SK-N-SH (cell line): ENCODE data around the gene ADM.

GRCh38 chr11:8689800-8691069 is 7.6 kb downstream of the RPL27A start:
- RRBS, result no CpG with 5 or more reads among the region's 11 CpGs
CAGE:
- cytosol, long polyA plus RNA, result no peak
- long polyA plus RNA, result no peak
- nucleus, long polyA plus RNA, result no peak

GRCh38 chr11:8692424-8693072 is 10.0 kb downstream of the RPL27A start:
- RRBS, result no CpG with 5 or more reads among the region's 6 CpGs
CAGE:
- cytosol, long polyA plus RNA, result no peak
- long polyA plus RNA, result no peak
- nucleus, long polyA plus RNA, result no peak

DNA sequence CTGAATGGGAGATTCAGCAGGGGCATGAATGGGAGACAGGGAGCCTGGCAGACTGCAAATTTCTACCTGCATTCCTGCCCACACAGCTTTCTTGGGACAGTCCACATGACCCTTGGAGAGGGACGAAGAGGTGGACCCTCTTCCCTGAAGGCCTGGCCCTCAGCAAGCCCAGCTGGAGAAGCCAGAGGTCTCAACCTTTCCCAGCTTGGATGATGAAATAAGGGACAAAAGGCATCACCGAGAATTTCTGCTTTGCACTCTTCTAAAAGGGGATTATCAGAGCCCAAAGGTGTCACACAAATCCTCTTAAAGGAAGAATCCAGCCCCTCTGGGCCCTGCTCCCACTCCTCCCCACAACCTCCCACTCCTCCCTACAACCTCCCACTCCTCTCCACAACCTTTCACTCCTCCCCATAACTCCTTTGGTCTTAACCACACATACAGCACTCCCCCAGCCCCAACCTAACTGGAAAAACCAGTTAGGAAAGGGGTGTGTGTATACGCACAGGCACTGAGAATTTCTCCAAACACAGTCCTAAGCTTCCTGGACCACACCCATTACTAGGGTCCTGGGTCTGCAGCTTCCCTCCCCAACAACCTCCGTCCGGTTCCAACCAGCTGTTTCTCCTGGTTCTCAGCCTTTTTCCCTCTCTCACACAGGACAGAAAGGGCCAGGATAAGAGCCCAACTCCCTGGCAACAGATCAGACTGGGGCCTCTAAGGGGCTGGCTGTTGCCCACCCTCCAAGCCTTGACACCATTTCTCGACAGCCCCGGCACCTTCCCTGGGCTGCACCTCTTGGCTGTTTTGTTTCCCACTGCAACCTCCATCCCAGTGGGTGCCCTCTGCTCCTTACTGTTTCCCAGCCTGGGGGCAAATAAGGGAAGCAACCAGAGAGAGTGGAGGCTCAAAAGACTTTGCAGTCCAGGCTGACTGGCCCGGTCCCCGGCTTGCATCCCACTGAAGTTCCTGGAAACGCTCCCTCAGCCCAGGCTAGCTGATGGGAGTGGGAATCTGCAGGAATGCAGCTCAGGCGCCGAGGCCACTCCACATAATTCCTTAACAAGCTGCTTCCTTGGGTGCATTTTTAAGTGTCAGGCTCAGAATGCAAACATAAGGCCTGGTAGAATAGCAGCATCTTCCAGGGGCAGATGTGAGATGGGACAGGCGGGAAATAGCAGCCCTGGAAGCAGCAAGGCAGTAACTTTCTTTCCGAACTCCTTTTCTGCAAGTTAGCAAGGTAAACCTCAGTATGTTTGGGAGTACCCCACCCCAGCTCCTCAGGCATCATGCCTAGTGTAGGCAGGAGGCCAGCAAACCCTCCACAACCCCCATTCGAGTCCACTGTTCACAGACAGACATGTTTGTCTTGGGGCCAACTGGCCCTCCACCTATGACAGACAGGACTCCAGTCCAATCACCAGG is 38.8 kb downstream of the RPL27A start:
- RRBS, result no CpG with 5 or more reads among the region's 15 CpGs
CAGE:
- cytosol, long polyA plus RNA, result no peak
- long polyA plus RNA, result no peak
- nucleus, long polyA plus RNA, result no peak

DNA sequence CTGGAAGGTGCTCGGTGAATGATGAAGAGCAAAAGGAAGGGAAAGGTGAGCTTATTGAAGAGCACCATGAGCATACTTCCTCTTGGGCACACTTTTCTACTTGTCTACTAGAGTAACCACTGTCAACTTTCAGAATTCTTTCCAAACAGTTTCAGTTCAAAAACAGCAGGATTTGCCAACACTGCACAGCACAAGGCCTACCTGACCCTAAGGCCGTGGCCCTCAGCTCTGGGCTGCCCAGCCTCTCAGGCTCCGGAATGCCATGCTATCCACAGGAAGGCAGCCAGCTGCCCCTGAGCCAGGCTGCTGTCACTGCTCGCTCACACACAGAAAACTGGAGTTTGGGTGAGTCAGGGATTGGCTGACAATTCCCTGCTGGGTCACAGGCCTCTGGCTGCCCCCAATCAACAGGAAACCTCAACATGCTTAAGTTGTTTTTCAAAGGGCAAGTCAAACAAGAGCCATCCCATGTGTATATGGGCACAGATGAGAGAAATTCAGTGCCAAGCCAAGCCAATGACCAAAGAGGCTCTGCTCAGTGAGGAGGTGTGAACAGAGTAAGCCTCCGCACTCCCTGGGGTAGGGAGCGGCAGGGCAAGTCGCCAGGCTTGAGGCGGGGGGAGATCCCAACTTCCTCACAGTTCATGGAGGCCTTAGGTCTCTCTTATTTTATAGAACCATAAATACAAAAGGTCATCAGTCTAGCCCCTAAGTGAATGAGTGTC is 50.2 kb downstream of the RPL27A start:
- RRBS, result no CpG with 5 or more reads among the region's 8 CpGs
CAGE:
- cytosol, long polyA plus RNA, result no peak
- long polyA plus RNA, result no peak
- nucleus, long polyA plus RNA, result no peak

DNA sequence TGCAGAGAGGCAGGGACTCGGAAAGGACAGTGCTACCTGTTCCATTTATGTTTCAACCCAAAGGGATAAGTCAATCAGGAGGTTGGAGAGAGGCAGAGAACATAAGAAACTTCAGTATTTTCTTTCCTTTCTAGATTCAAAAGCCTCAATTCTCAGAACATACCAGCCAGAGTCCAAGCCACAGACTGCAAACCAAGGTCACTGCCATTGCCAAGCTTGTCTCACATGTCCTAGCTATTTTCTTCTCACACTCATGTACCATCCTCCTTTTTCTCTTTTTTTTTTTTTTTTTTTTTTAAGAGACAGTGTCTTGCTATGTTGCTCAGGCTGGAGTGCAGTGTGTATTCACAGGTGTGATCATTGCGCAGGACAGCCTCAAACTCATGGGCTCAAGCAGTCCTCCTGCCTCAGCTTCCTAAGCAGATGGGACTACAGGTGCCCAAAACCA is 11.2 kb downstream of the DENND2B start:
- RRBS, result no CpG with 5 or more reads among the region's 2 CpGs
CAGE:
- cytosol, long polyA plus RNA, result no peak
- long polyA plus RNA, result no peak
- nucleus, long polyA plus RNA, result no peak

GRCh38 chr11:8833396-8834074 is 23.1 kb upstream of the DENND2B start:
- RRBS, result no CpG with 5 or more reads among the region's 4 CpGs
CAGE:
- cytosol, long polyA plus RNA, result no peak
- long polyA plus RNA, result no peak
- nucleus, long polyA plus RNA, result no peak

GRCh38 chr11:9185668-9186276 is 79.4 kb downstream of the DENND5A start:
- RRBS, result no CpG with 5 or more reads among the region's 6 CpGs
CAGE:
- cytosol, long polyA plus RNA, result no peak
- long polyA plus RNA, result no peak
- nucleus, long polyA plus RNA, result no peak

GRCh38 chr11:9219112-9219675 is 46.0 kb downstream of the DENND5A start:
- RRBS, result no CpG with 5 or more reads among the region's 5 CpGs
CAGE:
- cytosol, long polyA plus RNA, result no peak
- long polyA plus RNA, result no peak
- nucleus, long polyA plus RNA, result no peak

DNA sequence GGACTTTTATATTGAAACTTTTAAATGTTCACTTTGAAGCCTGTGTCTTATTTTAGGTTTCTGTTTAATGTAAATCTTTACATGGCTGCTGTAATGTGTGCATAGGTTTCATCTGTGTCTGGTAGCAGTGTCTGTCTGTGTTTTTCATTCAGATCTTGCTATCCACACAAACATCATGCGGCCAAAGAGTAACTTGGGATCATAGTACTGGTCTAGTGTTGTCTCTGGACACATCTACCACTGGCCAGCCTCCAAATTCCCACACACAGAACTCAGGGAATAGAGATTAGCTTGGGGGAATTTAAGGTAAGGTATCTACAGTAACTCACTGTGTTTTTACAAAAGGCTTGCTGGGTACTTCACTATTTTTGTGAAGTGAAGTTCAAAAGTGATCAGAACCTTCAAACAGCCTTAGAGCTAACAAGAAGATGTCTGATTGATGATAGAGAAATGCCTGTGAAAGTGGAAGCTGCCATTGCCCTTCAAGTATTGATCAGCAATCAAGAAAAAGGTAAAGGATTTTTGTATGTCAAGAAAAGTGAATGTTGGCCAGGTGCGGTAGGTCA is 32.0 kb upstream of the ZNF143 start:
- RRBS, result no CpG with 5 or more reads among the region's 2 CpGs
CAGE:
- cytosol, long polyA plus RNA, result no peak
- long polyA plus RNA, result no peak
- nucleus, long polyA plus RNA, result no peak

DNA sequence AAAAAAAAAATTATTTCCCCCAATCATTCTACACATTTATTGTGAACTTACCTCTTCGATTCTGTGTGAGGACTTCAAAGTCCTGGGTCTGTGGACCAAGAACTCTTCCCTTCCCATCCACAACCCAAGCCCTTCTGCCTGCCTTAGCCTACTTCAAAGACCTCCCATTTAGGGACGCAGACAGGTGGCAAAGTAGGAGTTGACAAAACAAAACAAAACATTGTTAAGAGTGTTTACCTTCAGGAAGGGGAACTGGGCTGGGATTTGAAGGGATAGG is 3.7 kb upstream of the WEE1 start:
- RRBS, result no CpG with 5 or more reads among the region's 2 CpGs
CAGE:
- cytosol, long polyA plus RNA, result no peak
- long polyA plus RNA, result no peak
- nucleus, long polyA plus RNA, result no peak

- RRBS, result no CpG with 5 or more reads among the region's 3 CpGs
CAGE:
- cytosol, long polyA plus RNA, result no peak
- long polyA plus RNA, result no peak
- nucleus, long polyA plus RNA, result no peak
These were observed 25.8 kb downstream of the SWAP70 start for GRCh38 chr11:9689643-9690017.

GRCh38 chr11:9703168-9703903 is 39.5 kb downstream of the SWAP70 start:
- RRBS, result no CpG with 5 or more reads among the region's 9 CpGs
CAGE:
- cytosol, long polyA plus RNA, result no peak
- long polyA plus RNA, result no peak
- nucleus, long polyA plus RNA, result no peak

GRCh38 chr11:9719736-9720773 is 56.2 kb downstream of the SWAP70 start:
- RRBS, result no CpG with 5 or more reads among the region's 9 CpGs
CAGE:
- cytosol, long polyA plus RNA, result no peak
- long polyA plus RNA, result no peak
- nucleus, long polyA plus RNA, result no peak

GRCh38 chr11:9767978-9768367 is 104.1 kb downstream of the SWAP70 start:
- RRBS, result no CpG with 5 or more reads among the region's 3 CpGs
CAGE:
- cytosol, long polyA plus RNA, result no peak
- long polyA plus RNA, result no peak
- nucleus, long polyA plus RNA, result no peak

DNA sequence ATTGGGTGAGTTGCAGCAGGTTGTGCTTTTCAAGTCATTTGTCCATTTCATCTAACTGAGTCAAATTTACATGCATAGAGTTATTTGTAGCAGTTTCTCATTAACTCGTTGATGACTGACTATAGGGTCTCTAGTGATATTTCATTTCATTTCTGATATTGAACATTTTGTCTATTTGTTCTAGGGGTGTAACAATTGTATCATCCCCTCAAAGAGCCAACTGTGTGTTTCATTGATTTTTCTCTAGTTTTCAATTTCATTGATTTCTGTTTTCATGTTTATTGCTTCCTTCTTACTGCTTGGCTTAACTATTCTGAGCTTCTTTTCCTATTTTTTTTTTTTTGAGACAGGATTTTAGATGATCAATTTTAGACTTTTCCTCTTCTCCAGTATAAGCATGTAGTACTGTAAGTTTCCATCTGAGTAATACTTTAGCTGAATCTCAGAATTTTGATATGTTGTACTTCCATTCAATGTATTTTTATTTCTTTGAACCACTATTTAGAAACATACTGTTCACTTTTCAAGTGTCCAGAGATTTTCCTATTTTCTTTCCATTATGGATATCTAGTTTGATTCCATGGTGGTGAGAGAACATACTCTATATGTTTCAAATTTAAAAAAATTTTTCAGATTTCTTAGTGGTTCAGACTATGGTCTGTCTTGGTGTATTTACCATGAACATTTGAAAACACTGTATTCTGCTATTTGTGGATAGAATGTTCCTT is 155.7 kb downstream of the SBF2 start:
- RRBS, result no CpG with 5 or more reads among the region's 1 CpG
CAGE:
- cytosol, long polyA plus RNA, result no peak
- long polyA plus RNA, result no peak
- nucleus, long polyA plus RNA, result no peak

- RRBS, result no CpG with 5 or more reads among the region's 6 CpGs
CAGE:
- cytosol, long polyA plus RNA, result no peak
- long polyA plus RNA, result no peak
- nucleus, long polyA plus RNA, result no peak
These were observed 124.2 kb downstream of the SBF2 start for GRCh38 chr11:10169416-10170638.

GRCh38 chr11:10187265-10187958 is 106.6 kb downstream of the SBF2 start:
- RRBS, result no CpG with 5 or more reads among the region's 4 CpGs
CAGE:
- cytosol, long polyA plus RNA, result no peak
- long polyA plus RNA, result no peak
- nucleus, long polyA plus RNA, result no peak

DNA sequence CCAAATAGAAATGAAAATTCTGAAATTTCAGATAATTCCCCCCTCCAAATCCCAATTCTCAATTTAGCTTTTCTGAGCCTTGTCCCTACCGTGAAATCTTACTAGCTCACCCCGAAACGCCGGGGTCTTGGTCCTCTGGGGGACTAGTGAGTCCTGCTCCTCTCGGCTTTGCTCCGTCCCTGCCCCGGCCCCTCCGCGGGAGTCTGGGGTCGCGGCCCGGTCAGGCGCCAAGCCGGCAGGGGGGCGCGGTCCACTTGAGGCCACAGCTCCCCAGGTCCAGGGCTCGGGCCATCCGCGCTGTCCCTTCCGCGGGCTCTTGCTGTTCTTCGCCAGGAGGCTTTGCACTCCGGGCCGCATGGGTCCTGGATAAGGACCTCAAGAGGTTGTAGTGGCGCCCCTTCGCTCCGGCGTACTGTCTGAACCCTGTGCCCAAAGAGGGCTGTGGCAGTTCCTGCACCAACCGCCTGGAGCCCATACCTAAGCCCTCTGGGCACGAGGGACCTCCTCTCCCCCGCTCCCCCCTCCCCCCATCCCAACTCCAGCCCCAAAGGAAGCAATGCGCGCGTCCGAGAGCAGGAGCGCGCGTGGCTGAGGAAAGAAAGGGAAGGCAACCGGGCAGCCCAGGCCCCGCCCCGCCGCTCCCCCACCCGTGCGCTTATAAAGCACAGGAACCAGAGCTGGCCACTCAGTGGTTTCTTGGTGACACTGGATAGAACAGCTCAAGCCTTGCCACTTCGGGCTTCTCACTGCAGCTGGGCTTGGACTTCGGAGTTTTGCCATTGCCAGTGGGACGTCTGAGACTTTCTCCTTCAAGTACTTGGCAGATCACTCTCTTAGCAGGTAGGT is at the start of gene ADM:
ADM (plus strand) TSS at position 684 of the 846 bp plus-strand sequence.
- RRBS, result 5% methylated on average over 10 of the region's 47 CpGs
CAGE:
- cytosol, long polyA plus RNA, result no peak
- long polyA plus RNA, result start-site peak on the plus strand centred at position 687 of the sequence, 6 bp wide, 48 and 51 reads in 2 replicates
- nucleus, long polyA plus RNA, result no peak

DNA sequence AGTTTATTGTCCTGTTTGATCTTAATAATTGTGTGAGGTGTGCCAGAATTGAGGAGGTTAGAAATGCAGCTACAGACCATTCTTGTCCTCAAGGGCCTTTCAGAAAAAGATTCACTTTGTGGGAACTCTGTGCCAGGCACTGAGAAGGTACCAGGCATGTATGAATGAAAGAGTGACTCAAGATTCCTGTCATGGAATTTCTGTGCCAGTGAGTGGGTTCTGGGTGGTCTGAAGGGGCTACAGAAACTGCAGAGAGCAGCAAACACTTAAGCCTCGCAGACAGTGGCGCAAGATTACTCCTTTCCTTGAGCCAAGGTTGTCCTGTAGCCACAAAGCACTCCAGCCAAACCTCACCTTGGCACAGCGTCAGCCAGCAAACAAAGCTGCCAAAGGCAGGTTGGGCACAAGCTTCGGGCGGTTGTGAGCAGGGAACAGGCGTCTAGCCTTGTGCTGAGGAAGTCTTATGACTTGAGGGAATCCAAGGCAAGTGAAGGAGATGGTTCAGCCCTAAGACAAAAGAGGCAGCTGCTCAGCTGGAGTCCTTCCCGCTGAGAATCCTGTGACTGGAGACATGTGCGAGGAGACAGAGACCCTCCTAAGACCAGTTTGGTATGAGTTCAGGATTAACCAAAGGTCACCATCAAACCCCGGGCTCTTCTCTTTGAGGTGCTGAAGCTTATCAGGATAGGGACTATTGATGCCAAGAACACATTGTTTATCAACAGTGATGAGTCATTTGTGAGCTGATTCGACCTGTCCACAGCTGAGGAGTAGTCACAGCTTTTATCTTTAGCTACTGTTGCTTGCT is 4.3 kb downstream of the ADM start:
- RRBS, result no CpG with 5 or more reads among the region's 10 CpGs
CAGE:
- cytosol, long polyA plus RNA, result no peak
- long polyA plus RNA, result no peak
- nucleus, long polyA plus RNA, result no peak

GRCh38 chr11:10326274-10326805 is 21.5 kb downstream of the ADM start:
- RRBS, result no CpG with 5 or more reads among the region's 2 CpGs
CAGE:
- cytosol, long polyA plus RNA, result no peak
- long polyA plus RNA, result no peak
- nucleus, long polyA plus RNA, result no peak